Airway epithelial cell (primary cell): ENCODE results near the gene TLCD5.

DNA sequence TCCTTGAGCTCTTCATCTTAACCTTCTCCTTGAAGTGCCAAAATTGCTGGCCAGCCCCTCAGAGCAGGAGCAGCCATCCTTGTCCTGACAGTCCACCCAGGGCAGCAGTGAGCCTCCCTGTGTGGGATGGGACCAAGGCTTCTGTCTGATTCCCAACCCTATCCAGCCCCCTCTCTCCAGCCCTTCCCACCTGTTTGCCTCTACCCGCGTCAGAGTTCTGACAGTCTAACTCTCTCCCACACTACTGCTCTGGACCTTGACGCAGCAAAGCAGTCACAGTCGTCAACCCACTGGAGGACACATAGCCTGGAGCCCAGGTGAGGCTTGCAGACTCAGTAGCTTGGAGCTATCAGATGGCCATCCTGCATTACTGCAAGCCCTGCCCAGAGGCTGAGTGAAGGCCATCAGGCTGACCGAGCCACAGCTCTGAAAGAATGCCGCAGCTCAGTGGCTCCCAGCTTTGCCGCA, 3.7 kb downstream of the OAF start:
- RAMPAGE, long total RNA = no peak

- RAMPAGE, long total RNA = no peak
Observed at GRCh38 chr11:120226485-120227347, 13.2 kb upstream of the POU2F3 start.

DNA sequence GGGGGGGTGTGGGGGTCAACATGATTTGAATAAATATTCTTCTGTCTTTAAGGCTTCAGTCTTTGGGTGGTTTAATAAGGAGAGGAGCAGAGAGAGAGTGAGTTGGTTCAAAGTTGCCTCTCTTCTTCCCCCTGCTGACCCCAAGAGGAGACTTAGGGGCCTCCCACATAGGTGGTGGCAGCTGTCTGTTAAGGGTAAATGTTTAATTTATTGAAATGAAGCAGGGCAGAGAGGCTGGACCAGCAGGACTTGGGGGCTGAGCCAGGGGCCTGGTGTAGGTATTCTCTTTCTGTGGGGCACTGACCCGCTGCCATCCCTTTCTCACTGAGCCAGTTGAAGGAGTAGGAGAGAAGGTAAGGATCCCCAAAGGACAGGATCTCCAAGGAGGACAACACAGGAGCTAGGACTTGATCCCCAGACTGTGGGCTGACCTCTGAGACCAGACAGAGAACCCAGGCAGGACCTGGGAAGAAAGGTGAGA, 5.6 kb downstream of the POU2F3 start:
- RAMPAGE, long total RNA = no peak

- RAMPAGE, long total RNA = no peak
Observed at GRCh38 chr11:120304484-120304871, 20.6 kb upstream of the TLCD5 start.

DNA sequence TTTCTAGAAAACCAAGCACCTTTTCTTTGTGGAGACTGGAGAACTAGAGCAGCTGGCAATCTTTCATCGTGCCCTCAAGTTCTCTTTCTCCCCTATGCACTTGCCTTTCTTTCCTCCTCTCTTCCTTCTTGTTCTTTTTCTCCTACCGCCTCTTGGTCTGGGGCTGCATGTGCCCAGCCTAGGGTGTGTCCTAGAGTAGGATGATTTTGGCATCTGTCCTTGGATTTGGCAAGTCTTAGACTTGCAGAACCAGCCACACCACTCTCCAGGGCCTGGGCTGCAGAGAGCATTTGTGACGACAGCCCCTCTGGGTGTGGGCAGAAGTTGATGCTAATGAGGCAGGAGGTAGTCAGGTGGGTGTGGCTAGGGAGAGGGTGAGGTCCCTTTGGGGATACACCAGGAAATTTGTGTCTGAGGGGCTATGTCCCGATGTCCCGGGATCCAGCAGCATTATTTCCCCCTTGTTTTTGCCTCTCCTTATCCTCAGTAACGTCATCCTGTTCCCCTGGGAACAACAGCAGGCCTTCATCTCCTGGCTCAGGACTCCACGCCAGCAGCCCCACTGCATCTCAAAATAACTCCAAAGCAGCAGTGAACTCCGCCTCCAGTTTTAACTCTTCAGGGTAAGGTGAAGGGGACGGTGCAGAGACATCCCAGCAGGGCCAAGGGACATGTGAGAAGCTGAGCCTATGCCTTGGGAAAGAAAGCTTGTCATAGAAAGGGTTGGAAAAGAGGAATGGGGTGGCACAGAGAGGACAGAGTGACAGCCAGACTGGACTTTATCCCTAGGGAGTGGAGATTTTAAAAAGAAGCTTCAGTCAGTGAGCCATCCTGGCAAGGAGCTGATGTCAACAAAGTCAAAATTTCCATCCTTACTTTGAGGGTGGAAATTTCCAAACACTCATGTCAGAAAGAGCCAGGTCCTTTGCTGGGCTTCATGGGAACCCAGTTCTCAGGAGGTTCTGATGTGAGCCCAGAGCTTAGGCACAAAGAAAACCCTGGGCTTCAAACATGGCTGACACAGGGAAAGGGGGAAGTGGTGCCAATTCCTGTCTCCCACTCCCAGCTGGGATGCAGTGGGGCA, 8.0 kb upstream of the TLCD5 start:
- RAMPAGE, long total RNA = no peak

DNA sequence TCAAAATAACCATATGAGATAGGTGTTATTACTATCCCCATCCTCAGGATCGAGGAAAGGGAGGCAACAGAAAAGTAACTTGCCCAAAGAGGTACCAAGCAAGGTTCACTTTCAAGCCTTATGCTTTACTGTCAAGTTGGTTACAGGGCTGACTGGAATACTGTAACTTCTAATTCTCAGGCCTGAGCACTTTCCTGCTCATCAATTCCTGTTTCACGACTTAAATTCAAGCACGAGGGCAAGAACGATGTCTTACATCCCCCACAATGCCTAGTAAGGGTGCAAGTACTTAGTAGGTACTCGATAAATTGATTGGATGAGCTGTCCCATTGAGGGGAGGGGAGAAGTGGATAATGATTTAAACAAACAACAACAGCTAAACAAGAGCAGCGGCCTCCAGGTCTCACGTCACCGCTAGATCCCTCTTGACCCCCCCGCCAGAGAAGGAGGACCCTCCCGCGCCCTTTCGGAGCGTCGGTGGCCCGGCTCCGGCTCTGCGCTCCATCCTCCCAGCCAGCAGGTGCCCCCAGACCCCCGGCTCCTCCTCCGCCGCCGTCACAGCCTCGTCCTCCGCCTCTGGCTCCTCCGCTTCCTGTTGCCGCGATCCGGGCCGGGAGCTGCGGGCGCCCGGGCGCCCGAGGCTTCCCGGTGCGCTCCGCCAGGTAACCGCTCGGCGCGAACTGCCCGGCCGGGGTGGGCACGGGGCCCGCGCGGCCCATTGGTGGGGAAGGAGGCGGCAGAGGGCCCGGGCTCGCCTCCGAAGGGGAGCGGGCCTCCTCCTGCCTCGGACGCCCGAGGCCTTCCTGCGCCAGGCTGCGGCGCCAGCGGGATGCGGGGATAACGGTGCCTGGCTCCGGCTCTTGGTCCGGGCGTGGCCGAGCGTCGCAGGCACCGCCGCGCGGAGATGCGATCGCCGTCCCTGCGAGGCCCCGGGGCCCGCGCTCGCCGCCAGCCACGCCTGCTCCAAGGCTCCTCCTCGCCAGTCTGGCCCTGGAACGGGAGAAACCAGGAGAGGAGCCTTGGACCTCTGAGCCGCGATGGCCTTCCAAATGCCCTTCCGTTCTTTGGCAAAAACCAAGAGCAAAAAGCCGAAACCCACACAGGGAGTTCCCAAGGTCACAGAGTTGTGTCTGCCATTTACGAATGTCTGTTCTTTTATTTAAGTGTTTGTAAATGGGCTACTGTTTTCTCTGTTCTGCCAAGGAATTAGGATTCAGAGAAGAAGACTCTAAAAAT, at the start of gene TLCD5:
TSS of gene TLCD5 (plus strand) at position 593 of the 1,236 bp plus-strand sequence.
- RAMPAGE, long total RNA = start-site peak on the plus strand centred at position 595 of the sequence, 28 bp wide, 58 and 51 reads in 2 replicates

- RAMPAGE, long total RNA = no peak
Observed at GRCh38 chr11:120364958-120365285, 28.7 kb downstream of the ARHGEF12 start.

DNA sequence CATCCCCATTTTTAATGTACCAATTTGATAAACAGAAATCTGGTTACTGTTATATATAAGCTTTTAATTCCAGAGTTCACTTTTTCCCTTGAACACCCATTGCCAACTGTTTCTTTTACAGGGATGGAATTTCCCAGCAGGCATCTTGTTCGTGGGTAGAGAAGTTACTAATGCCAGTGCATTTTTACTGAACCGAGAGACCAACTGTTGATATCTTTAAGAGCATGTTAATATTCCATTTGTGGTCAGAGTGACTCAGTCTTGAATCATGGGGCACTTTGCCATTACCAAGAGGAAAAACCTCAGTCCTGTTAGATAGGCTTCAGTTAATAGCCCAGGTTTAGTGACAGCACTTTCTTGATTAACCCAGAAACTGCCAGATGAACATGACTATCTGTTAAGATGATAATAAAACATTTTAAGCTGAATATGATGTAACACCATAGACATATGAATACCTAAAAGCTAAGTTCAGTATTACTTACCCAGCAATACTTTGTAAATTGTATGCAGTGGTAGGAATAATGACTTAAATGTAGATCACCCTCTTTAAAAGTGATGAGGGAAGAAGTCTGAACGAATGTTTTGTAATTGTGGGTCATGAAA, 79.4 kb upstream of the GRIK4 start:
- RAMPAGE, long total RNA = no peak

DNA sequence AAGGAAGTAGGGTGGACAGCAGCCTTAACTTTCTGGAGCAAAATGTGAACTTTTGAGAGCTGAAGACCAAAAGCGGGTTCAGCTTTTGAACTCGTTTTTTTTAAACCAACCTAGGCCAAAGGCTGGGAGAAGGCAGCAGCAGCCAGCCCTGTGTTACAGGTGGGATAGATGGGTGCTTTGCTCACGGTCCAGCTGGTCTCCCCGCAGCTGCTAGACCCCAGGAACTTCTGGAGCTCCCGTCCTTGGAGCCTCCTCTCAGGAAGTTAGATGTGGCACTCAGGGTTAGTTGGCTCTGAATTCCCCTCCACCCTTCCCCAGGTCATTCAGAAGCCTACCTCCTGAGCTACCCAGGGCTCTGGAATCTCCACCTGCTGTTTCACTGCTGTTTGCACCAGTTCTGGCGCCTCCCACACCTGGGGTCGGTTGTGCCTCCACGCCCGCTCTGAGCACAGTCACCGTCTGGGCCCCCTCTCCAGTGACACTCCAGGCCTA, 51.9 kb downstream of the GRIK4 start:
- RAMPAGE, long total RNA = no peak

DNA sequence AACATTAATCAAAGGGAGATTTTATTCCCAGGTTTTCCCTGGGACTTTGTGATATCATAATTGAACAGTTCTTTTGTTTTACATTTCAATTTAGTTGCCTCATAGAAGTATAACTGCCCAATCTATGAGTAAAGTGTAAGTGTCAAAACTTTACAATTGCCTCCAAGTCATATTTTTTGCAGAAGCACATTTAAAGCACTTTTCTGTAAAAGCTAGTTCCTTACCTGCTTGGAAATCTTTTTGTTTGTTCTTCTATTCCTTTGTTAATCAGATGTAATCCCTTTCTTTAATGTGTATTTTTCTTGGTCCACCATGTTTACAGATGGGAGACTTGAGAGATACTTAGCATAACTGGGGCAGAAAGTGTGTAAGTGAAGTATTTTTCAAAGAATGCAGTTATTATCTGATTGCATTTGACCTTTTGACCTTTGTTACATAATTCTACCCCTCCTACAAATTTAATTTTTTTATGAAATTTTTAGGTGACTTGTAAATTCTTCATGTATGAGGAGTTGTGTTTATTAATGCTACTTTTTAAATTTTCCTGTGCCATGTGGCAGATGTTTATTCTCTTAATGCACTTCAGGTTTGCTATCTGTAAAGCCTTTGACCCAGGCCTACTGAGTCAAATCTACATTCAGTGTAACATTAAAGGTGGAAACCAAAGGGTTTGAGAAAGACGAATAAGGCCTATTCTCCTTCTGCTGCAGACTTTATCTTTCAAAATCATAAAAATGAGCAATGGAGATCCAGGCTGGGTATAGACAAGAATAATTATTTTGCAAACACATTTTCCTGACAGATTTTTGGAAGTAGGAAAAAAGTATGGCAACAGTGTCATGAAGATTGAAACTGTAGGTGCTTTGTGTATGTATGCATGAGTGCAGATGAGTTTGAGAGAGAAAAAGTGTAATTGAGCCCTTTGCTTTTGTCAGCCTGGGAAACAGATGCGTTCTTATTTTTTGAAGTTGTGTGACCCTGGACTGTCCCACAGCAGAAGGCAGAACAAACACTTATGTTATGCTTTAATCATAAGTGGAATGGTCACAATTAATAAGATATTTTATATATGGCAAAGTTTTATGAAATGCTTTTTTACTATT, 12.5 kb upstream of the TECTA start:
- RAMPAGE, long total RNA = no peak

DNA sequence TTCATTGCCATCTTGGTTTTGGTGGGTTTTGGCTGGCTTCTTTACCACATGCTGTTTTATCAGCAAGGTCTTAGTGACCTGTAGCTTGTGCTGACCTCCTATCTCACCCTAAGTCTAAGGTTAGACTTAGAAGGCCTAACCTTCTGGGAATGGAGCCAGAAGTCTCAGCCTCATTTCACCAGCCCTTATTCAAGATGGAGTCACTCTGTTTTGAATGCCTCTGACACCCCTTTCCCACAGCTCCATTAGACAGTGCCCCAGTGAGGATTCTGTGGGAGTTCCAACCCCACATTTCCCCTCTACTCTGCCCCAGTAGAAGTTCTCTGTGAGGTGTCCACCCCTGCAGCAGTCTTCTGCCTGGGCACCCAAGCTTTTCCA, 66.2 kb upstream of the SC5D start:
- RAMPAGE, long total RNA = no peak

GRCh38 chr11:121466475-121466995, 14.4 kb downstream of the SORL1 start:
- RAMPAGE, long total RNA = no peak

- RAMPAGE, long total RNA = no peak
Observed at GRCh38 chr11:121551466-121552415, 99.6 kb downstream of the SORL1 start.

DNA sequence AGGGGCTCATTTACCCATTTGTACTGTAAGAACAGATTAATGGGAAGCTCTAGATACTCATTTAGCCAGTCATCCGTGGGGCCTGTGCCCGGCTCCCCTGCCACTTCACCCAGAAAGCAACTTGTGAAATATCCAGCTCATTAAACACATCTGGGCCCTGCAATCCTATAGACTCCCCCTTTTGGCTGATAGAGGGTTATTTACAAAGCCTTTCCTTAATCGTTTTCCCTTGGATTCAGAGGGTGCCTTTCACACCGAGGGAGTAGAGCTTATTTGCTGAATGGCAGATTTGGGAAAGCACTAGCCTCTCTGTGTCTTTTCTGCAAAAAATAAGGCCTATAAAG, 119.4 kb downstream of the SORL1 start:
- RAMPAGE, long total RNA = no peak

DNA sequence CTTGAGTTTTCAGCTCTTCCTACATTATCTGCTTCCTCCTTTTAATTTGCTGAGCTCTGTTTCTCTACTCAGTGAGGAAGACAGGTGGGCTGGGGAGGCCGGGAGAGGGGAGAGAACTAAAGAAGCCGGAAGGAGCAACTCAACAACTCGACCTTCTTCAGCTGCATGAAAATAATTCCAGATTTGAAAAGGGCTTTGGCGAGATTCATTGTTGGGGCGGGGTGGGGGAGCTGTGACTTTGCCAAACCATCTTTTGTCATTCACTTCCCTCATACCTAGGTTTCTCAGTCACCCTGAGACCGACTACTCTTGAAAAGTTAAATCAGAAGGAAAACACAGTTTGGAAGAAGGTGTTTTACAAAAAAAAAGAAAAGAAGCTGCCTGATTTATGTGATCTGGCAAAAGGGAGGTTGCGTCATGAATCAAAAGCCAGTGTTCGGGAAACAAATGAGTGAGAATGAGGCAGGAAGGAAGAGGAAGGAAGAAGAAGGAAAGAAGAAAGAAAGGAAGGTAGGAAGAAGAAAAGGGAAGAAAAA, 314.8 kb downstream of the BLID start:
- RAMPAGE, long total RNA = no peak

DNA sequence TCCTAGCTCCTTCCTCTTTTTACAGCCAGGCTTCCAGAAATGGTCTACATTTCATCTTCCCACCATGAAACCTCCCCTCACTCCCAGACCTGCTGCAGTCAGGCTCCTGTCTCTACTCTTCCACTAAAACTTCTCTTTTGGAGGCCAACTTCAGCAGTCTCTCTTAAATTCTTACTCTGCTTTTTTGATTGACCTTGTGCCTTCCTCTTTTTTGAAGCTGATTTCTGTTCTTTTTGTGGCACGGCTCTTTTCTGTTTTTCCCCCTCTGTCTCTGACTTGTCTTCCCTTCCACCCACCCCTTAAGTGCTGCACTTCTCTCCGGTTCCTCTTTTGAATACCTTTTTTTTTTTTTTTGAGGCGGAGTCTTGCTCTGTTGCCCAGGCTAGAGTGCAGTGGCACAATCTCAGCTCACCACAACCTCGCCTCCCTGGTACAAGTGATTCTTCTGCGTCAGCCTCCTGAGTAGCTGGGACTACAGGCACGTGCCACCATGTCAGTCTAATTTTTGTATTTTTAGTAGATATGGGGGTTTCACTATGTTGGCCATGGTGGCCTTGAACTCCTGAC, 211.9 kb downstream of the BLID start:
- RAMPAGE, long total RNA = no peak

DNA sequence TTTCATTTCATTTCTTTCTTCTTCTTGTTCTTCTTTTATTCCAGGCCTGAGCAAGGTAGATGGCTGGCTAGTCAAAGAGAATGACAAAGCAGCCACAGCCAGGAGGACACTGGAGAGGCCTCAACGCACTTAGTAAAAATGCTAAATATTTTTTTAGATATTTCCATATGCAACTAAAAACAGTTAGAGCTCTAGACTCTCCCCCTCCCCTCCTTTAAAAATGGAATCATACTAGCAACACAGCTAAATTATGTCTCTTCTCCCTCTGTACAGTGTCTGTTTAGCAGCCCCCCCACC, 14.9 kb downstream of the BLID start:
- RAMPAGE, long total RNA = no peak

DNA sequence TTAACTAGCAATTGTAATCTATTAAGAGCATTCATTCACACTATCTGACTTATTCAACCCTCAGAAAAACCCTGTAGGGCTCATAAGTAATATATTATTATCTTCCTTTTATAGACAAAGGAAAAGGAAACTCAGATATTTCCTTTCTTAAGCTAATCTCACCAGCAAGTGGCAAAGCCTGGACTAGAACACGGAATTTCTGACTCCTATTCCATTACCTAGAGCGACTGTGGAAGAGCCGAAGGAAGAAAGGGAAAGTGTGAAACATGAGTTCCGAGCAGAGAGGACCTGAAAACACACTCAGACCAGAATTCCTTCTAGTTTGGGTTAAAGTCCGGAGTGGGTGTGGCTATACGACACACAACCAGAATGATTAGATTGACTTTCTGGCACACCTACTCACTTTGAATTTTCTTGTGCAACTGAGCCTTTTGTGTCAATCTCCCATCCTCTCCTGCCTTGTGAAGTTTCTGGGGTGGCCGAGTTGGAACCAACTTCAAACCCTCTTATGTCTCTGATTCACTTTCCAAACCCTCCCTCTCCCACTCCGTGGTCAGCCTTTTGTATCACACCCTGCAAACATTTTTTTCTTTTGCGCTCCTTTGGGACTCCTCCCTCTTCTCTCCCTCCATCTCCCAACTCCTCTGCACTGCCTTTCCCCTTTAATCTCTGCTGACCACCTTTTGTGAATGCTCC, 86.2 kb upstream of the BLID start:
- RAMPAGE, long total RNA = no peak

- RAMPAGE, long total RNA = no peak
Observed at GRCh38 chr11:122668337-122669172, 13.0 kb downstream of the UBASH3B start.

DNA sequence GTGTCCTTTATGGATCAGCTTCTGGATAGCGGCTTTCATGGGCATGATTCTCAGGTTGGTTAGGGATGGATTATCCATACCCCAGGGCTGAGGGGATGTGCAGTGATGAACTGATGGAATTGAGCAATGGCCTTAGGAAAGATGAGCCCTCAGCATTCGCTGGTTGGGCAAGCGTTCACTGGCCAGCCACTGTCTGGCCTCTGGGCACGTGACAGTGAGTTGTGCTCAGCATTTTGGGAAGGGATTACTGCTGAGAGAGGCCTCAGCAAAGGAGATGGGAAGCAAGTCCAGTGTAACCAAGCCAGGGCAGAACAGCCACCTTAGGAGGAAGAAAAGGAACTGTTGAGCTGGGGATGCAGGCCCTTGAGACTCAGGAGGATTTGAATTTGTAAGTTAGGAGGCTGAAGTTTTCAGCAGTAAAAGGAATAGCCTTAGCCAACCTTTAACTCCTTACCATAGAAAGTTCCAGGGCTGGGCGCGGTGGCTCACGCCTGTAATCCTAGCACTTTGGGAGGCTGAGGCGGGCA, 17.4 kb downstream of the UBASH3B start:
- RAMPAGE, long total RNA = no peak